Skeletal muscle cell (primary cell): ENCODE measurements around the gene AQP9.

- RRBS = no CpG with 5 or more reads among the region's 8 CpGs
Observed at GRCh38 chr15:57428131-57428764, 51.9 kb downstream of the CGNL1 start.

- RRBS = no CpG with 5 or more reads among the region's 6 CpGs
Observed at GRCh38 chr15:57437398-57438076, 61.2 kb downstream of the CGNL1 start.

DNA sequence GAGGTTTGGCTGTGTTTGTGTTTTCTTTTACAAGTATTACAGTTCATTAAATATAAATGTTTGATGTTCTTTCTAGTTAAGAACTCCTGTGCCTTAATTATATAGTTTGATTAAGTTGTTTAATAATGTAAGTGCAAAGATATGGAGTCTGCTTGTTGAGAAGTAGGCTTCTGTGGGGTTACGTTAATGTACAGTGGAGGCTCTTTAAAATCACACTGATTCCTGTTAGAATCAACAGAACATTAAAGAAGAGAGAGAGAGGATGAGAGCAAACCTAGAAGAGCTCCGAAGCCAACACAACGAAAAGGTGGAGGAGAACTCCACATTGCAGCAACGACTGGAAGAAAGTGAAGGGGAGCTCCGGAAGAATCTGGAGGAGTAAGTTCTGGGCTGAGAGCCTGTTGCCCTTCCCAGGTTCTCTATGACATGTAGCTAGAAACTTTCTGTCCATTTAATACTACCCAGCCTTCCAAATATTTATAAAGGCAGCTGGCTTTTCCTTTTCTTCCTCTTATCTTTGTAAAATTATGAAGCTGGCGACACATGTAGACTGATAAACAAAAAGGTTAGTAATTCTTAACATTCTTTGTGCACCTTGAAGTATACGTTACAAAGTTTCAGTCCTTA is 75.7 kb downstream of the CGNL1 start:
- RRBS = no CpG with 5 or more reads among the region's 7 CpGs

- RRBS = no CpG with 5 or more reads among the region's 5 CpGs
Observed at GRCh38 chr15:57453613-57454245, 77.4 kb downstream of the CGNL1 start.

DNA sequence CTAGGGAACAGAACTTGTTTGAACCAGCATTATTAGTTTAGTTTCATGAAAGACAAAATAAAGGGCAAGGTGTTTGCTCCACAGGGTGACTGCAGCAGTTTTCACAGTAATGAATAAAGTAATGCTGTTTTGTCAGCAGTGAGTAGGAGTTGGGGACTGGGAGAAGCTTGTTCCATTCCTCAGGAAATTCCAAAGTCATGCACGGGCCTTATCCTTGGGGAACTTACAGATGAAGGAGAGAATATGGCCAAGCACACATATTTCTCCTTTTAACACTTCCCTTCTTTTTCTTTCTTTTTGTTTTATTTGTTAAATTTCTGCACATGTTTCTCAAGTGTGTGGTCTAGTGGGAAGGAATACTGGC is 100.4 kb downstream of the CGNL1 start:
- RRBS = no CpG with 5 or more reads among the region's 1 CpG

- RRBS = no CpG with 5 or more reads among the region's 6 CpGs
Observed at GRCh38 chr15:57504094-57504679, 87.5 kb upstream of the MYZAP start.

GRCh38 chr15:57561320-57561724 is 30.4 kb upstream of the MYZAP start:
- RRBS = no CpG with 5 or more reads among the region's 9 CpGs

DNA sequence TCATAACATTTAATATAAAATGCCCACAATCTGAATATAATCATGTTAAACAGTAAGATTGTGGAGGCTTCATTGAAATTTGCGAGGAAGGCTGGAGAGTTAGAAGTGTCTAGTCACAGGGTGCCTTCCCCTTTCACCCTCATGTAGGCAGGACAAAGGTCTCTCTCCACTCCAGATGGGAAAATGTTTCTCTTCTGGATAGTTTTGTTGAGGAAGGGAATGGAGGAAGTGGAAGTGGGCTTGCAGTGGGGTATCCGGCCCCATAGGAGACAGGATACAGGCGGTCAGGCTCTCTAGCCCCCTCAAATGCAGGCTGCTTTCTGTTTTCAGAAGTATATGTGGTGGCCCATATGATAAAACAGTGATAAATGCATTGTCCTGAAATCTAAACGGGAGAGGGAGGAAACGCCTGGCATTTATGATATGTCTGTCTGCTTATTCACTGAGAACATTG is 13.3 kb upstream of the MYZAP start:
- RRBS = no CpG with 5 or more reads among the region's 5 CpGs

DNA sequence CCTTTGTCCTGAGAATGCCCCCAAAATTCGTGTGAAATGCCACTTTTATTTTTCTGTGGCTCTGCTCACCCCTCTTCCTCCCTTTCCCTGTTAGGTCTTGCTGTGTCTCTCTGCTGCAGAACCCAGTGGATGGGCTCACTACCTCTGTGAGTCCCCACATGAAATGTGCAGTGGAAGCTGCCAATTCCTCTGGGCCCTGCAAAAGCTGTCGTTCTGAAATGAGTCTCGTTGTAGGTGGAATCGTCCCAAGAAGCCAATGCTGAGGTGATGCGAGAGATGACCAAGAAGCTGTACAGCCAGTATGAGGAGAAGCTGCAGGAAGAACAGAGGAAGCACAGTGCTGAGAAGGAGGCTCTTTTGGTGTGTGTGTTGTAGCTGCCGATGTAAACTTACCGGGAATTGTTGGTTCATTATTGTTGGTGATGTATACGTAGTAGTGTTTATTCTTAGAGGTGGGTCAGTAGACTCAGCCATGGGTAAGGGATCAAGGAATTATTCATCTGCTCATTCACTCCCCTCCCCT is 40.6 kb downstream of the MYZAP start:
- RRBS = no CpG with 5 or more reads among the region's 8 CpGs

- RRBS = no CpG with 5 or more reads among the region's 11 CpGs
Observed at GRCh38 chr15:57747164-57747614, 40.7 kb downstream of the POLR2M start.

- RRBS = no CpG with 5 or more reads among the region's 3 CpGs
Observed at GRCh38 chr15:57976020-57976534, 89.4 kb downstream of the ALDH1A2 start.

- RRBS = no CpG with 5 or more reads among the region's 9 CpGs
Observed at GRCh38 chr15:58138014-58138736, at the start of gene AQP9. Gene AQP9 (plus strand): TSS chr15:58138381.

- RRBS = no CpG with 5 or more reads among the region's 7 CpGs
Observed at GRCh38 chr15:58141787-58142447, 3.7 kb downstream of the AQP9 start.

DNA sequence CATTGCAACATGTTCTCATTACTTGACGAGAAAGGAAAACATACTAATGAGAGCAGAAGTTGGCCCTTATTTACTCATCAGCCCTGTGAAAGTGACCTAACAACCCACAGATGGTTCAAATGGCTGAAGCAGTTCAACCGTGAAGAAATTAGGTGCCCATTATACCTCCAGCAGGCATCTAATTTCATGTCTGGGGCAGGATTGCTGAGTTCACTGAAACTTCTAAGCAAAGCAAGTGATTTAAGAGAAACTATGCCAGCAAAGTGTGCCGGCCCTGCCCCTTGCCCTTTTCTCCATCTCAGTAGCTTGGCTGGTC is 9.0 kb downstream of the AQP9 start:
- RRBS = no CpG with 5 or more reads among the region's 3 CpGs

GRCh38 chr15:58279562-58280001 is 141.4 kb downstream of the AQP9 start:
- RRBS = no CpG with 5 or more reads among the region's 2 CpGs

GRCh38 chr15:58441747-58442037 is 9.9 kb downstream of the LIPC start:
- RRBS = no CpG with 5 or more reads among the region's 3 CpGs

GRCh38 chr15:58476072-58476771 is 44.4 kb downstream of the LIPC start:
- RRBS = no CpG with 5 or more reads among the region's 6 CpGs

DNA sequence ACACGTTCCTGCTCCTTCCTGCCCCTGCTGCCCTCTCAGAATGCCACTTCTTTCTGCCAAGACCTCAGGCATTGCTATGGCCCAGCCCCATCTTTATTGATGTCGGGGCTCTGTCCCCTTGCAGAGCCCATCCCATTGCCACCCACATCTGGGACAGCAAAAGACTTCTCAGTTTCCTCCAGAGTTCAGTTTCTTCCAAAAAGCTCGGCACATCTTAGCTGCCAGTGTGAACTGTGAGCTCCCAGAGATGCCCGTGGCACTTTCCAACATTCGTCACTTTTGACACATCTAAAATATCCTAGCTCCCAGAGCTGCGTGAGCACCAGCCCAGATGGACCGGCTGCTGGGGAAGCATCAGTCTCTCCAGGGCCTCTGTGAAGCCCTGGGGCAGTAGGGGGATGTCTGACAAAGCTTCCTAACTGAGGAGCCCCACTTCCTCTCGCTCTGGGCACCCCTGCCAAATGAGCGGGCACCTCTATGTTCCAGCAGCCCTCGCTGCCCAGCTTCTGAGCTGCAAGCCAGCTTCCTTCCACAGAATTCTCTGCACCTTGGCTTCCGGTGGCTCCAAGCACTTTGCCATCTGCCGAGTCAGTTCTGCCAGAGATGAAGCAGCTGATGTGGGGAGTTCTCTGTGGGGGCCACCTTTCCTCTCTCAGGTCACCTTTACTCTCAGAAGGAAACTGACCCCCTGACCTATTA is 91.0 kb downstream of the LIPC start:
- RRBS = no CpG with 5 or more reads among the region's 12 CpGs

- RRBS = no CpG with 5 or more reads among the region's 5 CpGs
Observed at GRCh38 chr15:58793684-58794051, 22.6 kb downstream of the MINDY2 start.